Thyroid gland (tissue), 7 donors: ENCODE measurements around a stretch of chr6.

DNA sequence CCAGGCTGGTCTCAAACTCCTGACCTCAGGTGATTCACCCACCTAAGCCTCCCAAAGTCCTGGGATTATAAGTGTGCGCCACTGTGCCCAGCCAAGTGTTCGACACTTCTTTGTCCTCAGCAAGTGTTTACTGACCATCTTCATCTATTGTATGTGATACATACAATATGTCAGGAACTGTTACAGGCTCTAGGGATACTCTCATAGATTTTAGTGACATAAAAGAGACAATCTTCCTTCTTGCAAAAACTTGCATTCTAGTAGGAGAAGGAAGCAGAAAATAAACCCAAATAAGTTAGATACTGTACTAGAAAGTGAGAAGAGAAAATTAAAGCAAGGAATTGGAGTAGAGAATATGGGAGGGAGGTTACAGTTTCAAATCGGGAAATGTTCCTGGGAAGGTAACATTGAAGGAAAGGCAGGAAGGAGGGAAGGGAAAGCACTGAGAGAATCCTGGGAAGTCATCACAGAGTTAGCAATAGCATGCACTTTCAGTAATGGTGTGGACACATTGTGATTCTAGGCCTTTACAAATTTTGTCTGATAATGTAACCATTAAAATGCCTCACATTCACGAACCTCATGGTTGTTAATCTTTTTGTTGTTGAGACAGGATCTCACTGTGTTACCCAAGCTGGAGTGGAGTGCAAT lies 42.4 kb downstream of the PHACTR2 start:
- PRO-cap, 2 experiments: no peak in any of the 2 experiments
- RAMPAGE, long total RNA, 5 experiments: no peak in any of the 5 experiments

- PRO-cap, 2 experiments: no peak in any of the 2 experiments
- RAMPAGE, long total RNA, 5 experiments: no peak in any of the 5 experiments
Observed at GRCh38 chr6:143755270-143755478, 77.4 kb downstream of the PHACTR2 start.

DNA sequence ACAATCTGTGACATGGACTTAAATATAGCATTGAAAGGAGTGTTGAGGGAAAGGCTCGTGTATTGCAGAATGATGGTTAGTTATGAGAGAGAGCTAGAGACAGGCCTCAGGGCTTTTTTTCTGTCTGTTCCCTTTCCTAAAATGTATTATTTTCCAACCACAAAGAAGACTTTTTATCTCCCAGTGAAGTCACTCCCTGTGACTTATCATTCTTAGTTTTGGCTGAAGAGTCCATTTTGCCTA lies 37.4 kb upstream of the LTV1 start:
- PRO-cap, 2 experiments: no peak in any of the 2 experiments
- RAMPAGE, long total RNA, 5 experiments: no peak in any of the 5 experiments

DNA sequence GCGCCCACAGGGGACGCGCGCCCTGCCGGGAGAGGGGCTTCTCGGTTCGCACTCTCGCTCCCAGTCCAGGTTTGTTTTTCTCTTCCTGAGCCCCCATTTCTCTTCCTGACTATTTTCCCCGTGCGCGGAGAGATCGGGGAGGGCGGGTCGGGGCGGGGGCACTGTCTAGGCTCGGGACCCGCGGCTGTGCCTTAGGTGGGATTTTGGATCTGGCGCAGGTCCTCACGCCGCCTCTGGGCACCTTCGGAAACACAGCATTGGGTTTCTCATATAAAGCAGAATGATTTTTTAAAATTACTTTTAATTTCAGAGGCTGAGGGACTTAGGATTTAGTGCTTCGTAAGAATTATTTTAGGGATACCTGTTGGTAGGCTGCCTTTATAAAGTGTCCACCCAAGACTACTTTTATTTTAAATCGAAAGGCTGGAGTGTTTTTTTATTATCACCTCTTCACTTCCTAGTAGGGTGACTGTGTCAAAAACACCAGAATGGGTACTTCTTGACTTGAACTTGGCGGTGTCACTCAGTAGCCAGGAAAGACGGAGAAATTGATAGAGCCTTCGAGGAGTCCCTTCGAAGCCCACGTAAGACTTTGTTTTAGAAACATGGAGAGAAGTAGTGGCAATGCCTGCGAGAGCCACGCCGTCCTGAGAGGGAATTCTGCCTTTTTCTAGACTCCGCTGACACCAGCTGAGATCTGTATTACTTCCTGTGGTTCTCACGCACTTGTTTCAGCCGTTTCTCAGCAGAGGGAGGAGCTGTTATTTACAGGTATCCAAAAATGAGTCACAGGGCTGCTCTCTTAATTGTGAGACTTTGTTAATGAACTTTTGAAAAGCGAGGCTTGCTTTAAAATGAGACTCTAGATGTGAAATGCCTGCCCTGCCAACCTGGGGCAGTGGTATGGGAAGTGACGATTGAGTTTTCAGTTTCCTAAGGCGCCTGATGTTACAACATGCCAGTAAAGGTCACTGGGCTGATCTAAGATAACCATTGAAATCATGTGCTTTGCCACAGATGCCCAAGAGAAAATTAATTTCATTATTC lies 641 bp downstream of the STX11 start:
- PRO-cap, 2 experiments: peak in 2 of 2 experiments; most common plus-strand start position 536 of the sequence (in 1); most common minus-strand start position 245 of the sequence (in 1)
- RAMPAGE, long total RNA, 5 experiments: no peak in any of the 5 experiments

DNA sequence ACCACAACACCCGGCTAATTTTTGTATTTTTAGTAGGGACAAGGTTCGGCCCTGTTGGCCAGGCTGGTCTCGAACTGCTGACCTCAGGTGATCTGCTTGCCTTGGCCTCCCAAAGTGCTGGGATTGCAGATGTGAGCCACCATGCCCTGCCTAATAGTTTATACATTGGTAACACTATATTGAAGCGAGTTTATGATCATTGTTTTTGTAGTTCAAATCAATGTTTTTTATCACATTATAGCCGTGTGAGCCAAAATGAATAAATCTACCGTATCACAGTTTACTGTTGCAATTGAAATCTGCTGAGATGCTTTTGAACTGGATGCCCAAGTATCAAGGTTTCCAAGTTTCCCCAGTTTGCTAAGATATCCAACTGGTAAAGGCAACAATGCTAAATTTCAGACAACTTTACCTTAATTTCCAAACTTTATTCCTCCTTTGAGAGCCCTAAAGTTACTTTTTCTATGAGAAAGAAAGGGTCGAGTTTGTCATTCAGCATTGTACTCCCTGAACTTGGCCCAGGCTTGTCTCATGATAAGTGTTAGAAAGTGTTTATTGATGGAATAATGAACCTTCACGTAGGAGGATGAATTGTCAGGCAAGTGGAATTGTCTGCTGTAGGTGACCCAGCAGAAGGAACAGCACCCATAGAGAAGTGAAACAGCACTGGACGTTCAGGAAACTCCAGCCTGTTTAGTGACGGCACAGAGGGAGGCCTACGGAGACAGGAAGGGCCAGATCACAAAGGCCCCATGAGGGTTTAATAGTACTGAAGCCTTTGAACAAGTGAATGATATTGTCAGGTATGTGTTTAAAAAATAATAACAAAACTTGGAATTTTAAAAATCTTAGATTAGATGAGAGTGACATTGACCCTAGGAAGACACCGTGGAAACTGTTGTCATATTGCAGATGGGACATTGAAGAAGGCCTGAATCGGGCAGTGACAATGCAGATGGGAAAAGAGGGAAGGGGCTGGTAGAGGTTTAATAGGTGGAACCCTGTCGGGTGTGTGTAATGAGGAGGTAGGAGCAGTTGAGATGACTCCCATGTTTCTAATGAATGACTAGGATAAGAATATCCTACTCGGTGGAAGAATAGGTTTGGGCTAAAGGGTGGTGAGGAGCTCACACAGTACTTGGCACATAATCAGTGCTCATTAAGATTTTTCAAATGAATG lies 2.9 kb downstream of the STX11 start:
- PRO-cap, 2 experiments: no peak in any of the 2 experiments
- RAMPAGE, long total RNA, 5 experiments: no peak in any of the 5 experiments

DNA sequence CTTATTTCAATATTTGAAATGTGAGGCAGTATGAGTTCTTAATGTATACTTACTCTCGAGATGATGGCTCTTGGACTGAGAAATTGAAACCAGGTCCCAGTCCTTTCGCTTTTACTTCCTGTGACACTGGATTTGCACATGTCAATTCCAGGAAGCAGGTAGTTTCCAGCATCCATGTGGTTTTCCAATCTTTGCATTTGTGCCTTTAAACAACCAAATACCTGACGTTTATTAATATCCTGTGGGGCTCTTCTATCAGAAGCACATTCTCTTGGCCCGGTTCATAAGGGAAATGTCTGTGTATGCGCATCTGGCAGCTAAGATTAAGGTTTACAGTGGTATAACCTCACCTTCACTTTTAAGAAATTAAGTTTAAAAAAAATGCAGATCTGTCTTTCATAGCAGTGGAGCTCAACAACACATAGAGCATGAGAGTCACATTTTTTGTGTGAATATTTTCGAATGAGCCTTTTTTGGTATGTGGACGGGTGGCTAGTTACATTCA lies 13.1 kb downstream of the UTRN start:
- PRO-cap, 2 experiments: no peak in any of the 2 experiments
- RAMPAGE, long total RNA, 5 experiments: no peak in any of the 5 experiments

DNA sequence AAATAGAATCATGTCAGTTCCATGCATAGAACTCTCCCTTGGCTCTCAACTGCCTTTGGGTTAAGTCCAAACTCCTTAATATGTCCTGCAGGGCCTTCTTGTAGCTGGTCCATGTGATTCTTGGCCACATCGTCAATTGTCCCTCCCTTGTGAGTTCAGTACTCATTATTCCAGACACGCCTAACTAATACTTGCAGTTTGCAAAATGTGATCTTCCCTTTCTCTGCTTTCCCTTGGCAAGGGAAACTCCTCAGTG lies 165.0 kb downstream of the UTRN start:
- PRO-cap, 2 experiments: peak in 1 of 2 experiments; most common minus-strand start position 51 of the sequence (in 1)
- RAMPAGE, long total RNA, 5 experiments: no peak in any of the 5 experiments

DNA sequence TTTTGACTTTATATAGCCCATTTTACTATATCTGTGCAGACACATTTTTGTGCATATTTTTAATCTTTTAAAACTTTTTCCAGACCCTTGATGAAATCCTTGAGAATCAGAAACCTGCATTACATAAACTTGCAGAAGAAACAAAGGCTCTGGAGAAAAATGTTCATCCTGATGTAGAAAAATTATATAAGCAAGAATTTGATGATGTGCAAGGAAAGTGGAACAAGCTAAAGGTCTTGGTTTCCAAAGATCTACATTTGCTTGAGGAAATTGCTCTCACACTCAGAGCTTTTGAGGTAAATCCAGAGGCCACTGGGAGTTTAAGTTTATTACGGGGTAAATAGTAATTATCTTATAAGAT lies 177.4 kb downstream of the UTRN start:
- PRO-cap, 2 experiments: no peak in any of the 2 experiments
- RAMPAGE, long total RNA, 5 experiments: no peak in any of the 5 experiments

DNA sequence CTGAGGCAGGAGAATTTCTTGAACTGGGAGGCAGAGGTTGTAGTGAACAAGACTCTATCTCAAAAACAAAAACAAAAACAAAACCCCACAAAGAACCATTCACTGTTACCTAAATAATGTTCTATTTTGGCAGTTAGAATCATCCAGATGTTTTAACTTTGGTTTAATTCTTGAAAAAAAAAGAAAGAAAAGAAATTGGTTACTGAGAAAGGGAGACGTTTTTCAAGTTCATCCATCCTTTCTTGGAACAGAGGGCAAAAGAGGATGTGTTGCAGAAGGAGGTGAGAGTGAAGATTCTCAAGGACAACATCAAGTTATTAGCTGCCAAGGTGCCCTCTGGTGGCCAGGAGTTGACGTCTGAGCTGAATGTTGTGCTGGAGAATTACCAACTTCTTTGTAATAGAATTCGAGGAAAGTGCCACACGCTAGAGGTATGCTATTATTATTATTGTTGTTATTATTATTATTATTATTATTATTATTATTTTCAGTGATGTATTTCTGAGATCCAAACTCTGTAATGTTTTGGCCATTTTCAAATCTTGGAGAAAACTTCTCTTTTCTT lies 196.9 kb downstream of the UTRN start:
- PRO-cap, 2 experiments: no peak in any of the 2 experiments
- RAMPAGE, long total RNA, 5 experiments: start-site peak on the plus strand in 1 of 5 experiments, centred at position 399 of the sequence, 38 reads per replicate

GRCh38 chr6:144557063-144557632 lies 272.0 kb downstream of the UTRN start:
- PRO-cap, 2 experiments: no peak in any of the 2 experiments
- RAMPAGE, long total RNA, 5 experiments: no peak in any of the 5 experiments

DNA sequence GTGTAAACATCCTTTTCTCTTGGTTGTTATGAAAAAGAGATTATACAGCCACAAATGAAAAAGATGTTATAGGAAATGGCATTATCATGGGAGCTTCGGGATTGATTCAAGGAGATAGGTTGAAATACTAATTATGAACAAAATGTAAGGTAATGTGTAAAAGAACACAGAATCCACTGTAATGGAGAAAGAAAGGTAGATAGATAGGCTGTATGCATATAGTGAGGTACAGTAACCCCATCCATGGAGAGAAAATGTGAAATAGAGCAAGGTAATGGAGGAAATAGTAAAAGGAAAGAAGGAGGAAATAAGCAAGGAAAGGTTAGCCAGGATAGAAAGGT lies 525.1 kb downstream of the UTRN start:
- PRO-cap, 2 experiments: no peak in any of the 2 experiments
- RAMPAGE, long total RNA, 5 experiments: no peak in any of the 5 experiments

DNA sequence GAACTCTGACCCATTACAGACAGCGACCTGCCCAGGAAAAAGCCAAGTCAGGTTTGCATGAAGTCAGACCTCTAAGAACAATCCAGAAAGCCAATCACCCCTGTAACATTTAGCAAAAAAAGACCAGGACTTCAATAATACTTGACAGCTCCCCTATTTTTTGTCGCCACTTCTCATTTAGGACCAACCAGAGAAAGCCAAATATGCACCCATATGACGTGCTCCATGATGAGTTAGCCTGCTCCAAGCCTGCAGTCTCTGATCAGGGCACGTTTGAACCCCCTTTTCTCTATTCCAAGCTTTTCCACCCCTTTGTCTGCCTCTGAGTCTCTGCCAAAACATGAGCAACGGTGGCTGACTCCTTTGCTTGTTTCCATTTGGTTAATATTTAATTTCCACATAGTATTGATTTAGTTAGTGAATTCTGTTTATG lies 636.3 kb downstream of the UTRN start:
- PRO-cap, 2 experiments: no peak in any of the 2 experiments
- RAMPAGE, long total RNA, 5 experiments: no peak in any of the 5 experiments

GRCh38 chr6:146543114-146543409 lies 571 bp upstream of the RAB32 start:
- PRO-cap, 2 experiments: no peak in any of the 2 experiments
- RAMPAGE, long total RNA, 5 experiments: no peak in any of the 5 experiments

DNA sequence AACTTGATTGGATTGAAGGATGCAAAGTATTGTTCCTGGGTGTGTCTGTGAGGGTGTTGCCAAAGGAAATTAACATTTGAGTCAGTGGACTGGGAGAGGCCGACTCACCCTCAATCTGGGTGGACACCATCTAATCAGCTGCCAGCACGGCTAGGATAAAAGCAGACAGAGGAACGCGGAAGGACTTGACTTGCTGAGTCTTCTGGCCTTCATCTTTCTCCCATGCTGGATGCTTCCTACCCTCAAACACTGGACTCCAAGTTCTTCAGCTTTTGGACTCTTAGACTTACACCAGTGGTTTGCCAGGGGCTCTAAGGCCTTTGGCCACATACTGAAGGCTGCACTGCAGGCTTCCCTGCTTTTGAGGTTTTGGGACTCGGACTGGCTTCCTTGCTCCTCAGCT lies 256.0 kb downstream of the ADGB start:
- PRO-cap, 2 experiments: no peak in any of the 2 experiments
- RAMPAGE, long total RNA, 5 experiments: no peak in any of the 5 experiments

DNA sequence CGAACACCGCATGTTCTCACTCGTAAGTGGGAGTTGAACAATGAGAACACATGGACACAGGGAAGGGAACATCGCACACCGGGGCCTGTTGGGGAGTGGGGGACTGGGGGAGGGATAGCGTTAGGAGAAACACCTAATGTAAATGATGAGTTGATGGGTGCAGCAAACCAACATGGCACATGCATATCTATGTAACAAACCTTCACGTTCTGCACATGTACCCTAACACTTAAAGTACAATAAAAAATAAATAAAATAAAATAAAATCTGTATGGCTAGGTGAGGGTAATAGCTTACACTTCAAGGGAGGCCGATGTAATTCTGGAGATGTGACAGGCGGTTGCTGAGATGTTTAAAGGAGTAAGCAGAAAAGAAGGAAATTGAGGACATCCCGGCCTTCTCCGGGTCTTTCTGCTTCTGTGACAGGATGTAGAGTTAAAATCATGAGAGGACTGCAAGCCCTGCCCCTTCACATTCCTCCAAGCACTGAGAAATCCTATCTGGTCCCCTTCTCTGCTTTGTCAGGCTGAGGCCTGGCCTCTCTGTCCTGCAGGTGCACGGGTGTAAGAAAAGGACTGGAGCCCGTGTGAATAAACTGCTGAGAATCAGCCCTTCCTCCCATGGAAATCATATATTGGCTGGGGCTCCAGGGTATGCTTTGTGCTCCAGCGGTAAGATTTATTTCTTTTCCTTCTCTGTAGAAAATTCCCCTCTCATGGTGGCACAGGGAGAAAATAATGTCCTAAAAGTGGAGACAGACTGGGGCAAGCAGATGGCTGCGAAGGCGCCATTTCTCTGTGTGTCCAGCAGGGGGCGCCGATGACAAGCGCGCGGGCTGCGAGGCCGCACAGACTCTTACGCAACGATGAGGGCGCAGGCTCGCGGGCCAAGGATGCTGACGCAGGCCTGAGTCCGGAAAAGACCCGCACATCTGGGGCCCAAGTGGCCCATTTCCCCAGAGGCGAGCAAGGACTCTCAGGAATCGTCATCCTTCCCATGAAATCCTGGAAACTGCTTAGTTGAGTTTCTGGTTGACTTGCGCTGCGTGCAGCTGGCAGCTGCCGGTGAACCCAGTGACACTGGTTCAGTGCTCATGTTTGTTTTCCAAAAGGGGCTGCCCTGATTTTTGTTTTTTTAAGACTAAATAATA lies 258.4 kb downstream of the ADGB start:
- PRO-cap, 2 experiments: peak in 2 of 2 experiments; most common plus-strand start position 945 of the sequence (in 1)
- RAMPAGE, long total RNA, 5 experiments: no peak in any of the 5 experiments

- PRO-cap, 2 experiments: no peak in any of the 2 experiments
- RAMPAGE, long total RNA, 5 experiments: no peak in any of the 5 experiments
Observed at GRCh38 chr6:146892505-146893165, 293.9 kb downstream of the ADGB start.

- PRO-cap, 2 experiments: no peak in any of the 2 experiments
- RAMPAGE, long total RNA, 5 experiments: no peak in any of the 5 experiments
Observed at GRCh38 chr6:147211423-147211838, 7.2 kb downstream of the STXBP5 start.

GRCh38 chr6:147238250-147239095 lies 34.3 kb downstream of the STXBP5 start:
- PRO-cap, 2 experiments: no peak in any of the 2 experiments
- RAMPAGE, long total RNA, 5 experiments: no peak in any of the 5 experiments

DNA sequence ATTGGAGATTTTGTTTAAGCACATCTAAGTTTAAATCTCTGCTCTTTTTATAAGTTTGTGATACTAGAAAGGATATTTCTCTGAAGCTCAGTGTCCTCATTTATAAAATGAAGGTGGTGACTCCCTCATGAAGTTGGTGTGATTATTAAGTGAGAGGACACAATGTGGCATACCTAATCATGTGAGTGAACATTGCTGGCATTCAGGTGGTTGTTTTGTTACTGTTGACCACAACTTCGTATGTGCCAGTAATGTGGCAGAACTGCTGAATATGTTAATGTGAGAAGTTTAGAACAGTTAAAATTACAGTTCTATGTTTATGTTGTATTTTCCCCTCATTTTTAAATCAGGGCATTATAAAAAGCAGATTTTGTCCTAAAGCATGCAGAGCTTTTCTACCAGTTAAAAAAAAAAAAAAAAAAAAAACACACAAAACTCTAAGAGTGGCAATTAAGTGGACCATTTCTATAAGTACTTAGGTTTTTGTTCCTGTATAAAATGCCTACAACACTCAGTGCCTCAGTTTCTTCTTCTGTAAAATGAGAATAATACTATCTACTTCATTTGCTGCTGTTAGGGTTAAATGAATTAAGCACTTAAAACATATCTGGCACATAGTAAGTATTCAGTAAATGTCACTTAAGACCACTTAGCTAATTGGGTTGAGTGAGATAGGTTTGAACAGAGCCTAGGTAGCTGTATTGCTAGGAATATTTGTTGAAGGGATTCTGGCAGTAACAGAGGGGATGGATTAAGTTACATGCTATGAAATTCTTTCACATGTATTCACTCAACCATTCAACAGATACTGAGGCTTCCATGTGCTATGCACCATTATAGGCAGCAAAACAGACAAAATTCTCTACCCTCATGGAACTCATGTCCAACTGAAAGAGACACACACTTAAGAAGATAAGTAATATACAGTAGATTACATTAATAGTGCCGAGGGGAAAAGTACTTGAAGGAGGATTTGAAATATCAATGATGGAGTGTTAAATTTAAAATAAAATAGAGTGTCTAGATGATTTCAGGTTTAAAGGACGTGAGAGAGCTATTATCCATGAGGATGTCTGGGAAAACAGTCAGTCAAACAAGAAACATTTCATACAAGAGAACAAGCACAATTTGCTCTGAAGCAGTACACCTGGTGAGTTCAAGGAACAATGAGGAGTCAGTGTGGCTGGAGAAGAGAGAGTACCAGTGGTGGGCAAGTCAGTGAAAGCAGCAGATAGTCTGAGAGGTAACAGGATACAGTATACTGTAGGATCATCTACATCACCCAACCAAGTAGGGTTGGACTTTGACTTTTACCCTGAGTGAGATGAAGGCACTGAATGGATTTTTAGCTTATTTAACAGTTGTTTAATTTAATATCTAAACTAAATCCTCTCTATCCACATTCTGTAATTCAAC lies 127.7 kb downstream of the STXBP5 start:
- PRO-cap, 2 experiments: no peak in any of the 2 experiments
- RAMPAGE, long total RNA, 5 experiments: no peak in any of the 5 experiments

- PRO-cap, 2 experiments: no peak in any of the 2 experiments
- RAMPAGE, long total RNA, 5 experiments: no peak in any of the 5 experiments
Observed at GRCh38 chr6:147367730-147368739, 140.5 kb upstream of the SAMD5 start.